ENCODE measurements around a stretch of chr6.

DNA sequence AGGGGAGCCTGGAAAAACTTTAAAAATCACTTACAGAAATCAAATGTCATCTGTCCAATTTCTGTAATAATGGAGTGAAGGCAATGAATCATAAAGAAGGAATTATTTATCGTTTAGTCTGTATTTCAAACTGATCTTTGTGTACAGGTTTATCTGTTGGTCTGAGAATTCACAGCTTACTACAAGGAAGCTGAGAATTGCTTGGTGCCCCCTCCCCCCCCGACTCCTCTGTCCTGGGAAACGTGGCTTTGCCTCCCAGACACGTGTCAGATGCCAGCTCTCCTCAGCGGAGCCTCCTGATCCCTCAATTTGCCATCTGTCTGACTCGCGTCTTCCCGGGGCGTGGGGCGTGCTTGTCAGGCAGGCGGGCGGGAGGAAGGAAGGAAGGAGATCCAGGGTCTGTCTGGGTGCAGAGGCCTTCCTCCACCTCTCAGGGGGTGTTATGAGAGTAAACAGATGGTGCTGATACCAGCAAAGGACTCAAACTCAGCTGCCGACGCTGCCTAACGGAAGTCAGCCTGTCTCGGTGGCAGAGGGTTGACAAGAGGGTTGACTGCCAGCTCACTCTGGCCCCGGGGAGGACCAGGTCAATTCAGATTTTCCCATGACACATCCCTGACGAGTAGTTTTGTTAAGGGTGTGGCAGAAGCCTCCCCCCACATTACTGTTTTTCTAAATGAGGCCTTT lies 17.2 kb downstream of the UQCC2 start:
- PRO-cap, result no peak

DNA sequence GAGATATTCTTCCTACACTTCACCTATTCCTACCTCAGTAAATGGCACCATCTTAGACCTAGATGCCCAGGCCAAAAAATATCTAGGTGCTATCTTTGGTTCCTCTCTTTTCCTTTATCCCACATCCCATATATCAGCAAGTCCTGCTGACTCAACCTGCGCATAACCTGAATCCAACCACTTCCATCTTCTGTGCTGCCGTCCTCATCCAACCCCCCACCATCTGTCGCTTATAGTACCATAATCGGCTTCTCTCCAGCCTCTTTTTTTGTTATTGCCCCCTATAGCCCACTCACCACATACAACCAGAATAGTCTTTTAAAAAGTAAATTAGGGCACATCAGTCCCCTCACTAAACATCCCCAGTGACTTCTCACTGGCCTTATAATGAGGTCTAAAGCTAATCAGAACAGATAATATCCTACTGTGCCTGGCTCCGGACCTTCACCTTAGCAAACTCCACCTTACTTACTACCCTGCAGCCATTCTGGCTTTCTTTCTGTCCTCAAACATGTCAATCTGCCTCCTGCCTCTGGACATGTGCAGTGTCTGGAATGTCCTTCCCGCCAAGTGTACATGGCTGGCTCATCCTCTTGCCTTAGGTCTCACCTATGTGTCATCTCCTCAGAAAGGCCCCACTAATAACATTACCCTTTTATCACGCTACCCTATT lies 1.4 kb downstream of the UQCC2 start:
- PRO-cap, result no peak

- PRO-cap, result no peak
Observed at GRCh38 chr6:33710654-33711216, 765 bp downstream of the UQCC2 start.

- PRO-cap, result no peak
Observed at GRCh38 chr6:33718839-33719244, 7.3 kb upstream of the UQCC2 start.

DNA sequence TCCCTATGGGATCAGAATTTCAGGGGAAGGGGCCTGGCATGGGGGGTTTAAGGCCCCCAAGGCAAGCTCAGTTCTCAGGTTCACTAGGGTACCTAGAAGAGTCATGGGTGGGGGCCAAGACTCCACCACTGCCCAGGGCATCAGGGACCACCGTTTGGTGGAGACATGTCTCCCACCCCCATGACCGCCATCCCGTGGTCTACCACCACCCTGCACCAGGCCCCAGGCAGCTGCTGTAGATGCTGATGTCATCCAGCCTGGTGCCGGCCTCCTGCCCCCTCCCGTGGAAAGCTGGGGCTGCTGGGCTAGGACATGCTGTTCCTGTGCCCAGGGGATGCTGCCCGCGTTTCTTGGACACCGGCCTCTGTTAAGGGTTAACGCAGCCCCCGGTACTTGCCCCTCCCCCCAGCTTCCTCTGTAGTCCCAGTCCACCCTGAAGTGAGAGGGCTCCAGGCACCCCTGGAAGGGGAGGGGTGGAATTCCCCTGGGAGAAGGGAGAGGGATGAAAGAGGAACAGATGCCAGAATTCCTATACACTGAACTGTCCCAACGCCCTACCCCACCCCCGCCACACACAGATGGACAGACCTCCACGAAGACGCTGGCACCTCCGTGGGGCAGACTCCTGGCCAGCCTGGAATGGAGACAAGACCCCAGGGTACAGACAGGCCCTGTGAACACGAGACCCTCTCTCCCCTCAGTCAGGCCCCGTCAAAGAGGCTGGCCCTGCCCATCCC lies 537 bp downstream of the IP6K3 start:
- PRO-cap, result no peak

DNA sequence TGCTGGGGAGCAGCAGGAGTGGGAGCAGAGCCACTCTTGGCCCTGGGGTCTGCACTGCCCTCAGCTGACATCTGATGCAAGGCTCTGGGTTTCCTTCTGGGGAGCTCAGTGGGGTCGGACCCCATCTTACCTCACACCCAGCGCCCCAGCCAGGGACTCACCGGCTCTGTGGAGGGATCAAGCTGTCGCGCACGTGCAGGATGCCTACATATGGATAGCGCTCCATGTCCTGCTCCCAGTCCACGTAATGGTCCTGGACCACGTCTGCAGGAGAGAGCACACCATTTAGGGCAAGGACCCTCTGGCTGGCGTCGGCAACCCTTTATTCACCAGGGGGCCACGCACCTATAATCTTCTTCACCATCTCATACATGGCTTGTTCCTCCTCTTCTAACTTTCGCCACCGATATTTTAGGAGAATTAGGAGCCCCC lies 12.1 kb downstream of the LEMD2 start:
- PRO-cap, result no peak

- PRO-cap, result no peak
Observed at GRCh38 chr6:33927454-33927939, 123.7 kb upstream of the MLN start.

DNA sequence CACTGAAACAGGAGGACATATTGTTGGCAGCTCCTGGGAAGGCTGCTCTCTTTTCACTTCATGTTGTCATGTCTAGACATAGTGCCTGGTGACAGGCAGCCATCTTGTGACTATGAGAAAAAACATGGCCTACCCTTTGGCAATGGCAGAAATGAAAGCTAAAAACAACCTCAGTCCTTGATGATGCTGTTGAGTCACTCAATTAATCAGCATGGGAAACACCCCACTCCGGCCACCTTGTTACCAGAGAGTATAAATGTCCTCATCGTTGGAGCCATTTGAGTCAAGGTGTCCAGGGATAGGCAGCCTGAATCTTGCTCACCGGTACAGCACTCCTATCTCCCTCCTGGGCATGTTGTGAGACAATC lies 31.2 kb upstream of the HMGA1 start:
- PRO-cap, result no peak

DNA sequence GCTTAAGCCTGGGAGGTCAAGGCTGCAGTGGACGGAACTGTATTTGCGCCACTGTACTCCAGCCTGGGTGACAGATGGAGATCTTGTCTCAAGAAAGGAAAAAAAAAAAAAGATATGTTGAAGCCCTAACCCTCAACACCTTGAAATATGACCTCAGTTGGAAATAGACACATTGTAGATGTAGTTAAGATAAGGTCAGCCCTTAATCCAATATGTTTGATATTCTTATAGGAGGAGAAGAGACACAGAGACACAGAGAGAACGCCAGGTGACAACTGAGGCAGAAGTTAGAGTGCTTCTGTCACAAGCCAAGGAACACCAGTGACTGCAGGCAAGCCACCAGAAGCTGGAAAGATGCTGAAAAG lies 18.4 kb upstream of the HMGA1 start:
- PRO-cap, result no peak

DNA sequence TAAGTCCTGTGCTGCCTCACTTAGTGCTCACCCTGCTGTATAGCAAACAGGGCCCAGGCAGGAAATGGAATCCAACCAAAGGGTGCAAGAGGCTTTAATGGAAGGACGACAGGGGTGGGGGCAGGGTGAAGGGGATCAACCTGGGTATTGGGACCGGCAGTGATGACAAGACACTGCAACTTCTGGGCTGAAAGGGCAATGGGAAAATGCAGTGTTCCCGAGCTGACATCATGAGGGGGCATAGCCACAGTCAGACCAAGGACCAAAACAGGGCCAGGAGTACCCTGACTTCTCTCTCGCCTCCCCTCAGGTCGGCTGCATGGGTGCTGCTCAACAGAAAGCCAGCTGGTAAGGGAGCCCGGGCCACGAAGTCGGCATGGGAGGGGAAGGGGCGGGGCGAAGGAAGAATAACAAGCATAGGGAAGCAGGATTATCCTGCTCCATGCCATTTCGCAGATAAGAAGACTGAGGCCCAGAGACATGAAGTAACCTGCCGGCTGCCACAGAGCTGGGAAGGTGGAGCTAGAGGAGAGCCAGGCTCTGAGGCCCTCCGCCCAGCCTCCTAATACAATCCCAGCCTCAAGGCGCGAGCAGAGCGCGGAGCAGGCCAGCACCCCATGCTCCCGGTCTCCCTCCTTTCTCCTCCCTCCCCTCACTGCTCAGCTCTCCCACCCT lies 13.4 kb upstream of the HMGA1 start:
- PRO-cap, result no peak

DNA sequence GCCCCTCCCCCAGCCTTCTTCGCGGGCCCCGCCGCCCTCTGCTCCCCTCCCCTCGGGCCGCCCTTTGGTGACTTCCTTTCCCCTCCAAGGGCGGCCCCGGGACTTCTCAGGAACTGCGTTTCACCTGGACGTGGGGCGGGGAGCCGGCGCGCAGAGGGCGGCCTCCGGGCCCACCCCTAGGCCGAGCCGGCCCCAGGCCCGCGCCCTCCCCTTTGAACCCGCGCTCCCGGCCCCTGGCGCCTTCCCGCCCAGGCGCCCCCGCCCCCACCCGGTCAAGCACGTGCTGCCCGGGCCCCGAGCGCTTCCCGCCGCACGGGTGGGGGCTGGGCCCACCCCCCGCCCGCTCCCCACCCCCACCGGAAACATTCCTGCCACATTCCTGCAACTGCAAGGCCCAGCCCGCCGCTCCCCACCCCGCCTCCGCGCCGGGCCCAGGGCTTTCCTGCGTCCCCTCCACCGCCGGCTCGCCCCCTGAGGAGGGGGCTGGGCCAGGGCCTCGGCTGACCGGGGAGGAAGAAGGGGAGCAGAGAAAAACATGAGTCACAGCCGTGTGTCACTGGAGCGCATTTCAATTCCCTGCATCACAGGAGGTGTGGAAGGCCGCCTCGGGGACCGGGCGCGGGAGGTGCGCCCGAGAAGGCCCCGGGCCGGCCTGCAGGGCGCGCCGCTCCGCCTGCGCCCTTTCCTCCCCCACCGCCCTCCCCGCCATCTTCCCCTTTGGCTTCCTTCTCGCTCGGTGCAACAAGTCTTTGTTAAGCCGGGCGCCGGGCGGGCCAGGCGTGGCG lies 1.2 kb upstream of the HMGA1 start:
- PRO-cap, result no peak

- PRO-cap, result no peak
Observed at GRCh38 chr6:34244371-34245081, 4.3 kb downstream of the SMIM29 start.

DNA sequence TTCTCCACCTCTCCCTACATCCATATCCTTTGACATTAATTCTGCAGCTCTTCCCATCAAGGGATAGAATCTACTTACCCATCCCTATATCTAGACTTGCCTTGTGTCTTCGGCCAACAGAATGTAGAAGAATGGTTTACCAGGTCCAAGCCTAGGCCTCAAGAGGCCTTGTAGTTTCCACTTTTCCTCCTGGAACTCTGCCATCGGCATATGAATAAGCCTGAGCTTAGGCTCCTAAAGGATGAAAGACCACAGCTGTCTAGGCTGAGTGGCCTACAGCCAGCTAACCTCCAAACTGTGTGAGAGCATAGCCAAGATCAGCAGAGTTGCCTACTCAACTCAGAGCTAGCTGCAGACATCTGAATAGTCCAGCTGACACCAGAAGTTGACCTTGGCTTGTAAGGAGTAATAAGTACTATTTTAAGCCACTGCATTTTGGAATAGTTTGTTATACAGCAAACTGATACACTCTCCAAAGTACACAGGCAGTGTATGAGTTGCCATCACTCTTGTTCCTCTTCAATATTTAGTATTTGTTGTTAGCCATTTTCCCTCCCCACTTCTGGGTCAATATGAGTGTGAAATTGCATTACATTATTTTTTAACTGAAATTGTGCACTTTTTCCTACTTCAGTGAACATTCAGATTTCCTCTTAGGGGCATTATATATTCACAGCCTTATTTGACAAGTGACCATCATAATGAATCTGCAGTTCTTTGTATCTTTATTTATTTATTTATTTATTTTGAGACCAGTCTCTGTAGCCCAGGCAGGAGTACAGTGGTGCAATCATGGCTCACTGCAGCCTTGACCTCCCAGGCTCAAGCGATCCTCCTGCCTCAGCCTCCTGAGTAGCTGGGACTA lies 52.7 kb upstream of the SMIM29 start:
- PRO-cap, result no peak

DNA sequence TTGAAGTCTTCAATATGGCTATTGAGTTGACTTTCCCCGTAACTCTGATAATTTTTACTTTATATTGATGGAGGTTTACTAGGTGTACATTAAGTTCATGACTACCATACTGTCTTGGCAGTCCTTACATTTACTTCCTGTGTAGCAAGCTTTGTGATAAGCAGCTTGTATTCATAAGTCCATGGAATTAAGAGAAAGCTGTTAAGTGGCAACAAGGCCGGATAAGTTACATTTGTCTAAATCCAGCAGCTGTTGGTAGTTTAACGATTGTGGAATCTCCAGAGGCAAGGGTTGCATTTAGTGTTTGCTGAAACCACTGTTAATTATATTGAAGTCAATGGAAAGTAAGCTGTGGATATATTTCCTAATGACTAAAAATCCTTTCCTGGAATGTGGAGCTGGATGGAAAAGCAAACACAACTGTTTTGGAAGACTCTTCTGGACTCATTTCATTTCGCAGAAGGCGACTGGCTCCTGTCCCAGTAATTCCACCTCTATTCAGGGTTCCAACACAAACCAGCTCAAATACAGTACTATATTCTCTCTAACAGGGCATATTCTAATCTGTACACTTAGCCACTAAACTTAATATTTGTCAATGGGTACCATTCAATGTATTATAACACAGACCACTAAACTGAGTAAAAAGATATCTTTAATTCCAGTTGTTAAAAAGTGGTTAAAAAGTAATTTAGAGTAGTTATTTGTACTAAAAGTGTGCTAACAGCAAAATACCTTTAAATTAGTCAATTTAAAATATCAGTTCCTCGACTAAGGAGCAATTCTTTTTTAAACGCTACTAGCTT lies 57.5 kb upstream of the SMIM29 start:
- PRO-cap, result no peak

- PRO-cap, result no peak
Observed at GRCh38 chr6:34390409-34391470, 1.7 kb downstream of the NUDT3 start.

DNA sequence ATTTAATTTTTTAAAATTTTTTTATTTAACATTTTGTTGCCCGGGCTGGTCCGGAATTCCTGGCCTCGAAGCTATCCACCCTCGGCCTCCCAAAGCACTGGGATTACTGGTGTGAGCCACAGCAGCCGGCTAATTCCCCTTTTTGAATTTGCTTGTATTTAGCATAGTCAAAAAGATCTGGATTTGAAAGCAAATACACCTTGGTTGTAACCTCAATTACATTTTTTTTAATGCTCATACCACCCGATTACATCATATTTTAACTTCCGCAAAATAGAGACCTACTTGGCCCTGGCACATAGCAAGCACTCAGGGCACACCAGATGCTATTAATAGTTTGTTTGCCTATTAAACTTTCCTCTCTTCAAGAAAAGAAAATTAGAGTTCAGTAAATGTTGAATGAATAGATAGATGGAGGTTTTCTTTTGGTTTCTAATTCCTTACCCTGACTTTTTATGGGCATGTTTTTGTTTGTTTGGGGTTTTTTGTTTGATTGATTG lies 1.2 kb upstream of the NUDT3 start:
- PRO-cap, result no peak

- PRO-cap, result no peak
Observed at GRCh38 chr6:34415619-34416519, 10.0 kb downstream of the RPS10 start.

DNA sequence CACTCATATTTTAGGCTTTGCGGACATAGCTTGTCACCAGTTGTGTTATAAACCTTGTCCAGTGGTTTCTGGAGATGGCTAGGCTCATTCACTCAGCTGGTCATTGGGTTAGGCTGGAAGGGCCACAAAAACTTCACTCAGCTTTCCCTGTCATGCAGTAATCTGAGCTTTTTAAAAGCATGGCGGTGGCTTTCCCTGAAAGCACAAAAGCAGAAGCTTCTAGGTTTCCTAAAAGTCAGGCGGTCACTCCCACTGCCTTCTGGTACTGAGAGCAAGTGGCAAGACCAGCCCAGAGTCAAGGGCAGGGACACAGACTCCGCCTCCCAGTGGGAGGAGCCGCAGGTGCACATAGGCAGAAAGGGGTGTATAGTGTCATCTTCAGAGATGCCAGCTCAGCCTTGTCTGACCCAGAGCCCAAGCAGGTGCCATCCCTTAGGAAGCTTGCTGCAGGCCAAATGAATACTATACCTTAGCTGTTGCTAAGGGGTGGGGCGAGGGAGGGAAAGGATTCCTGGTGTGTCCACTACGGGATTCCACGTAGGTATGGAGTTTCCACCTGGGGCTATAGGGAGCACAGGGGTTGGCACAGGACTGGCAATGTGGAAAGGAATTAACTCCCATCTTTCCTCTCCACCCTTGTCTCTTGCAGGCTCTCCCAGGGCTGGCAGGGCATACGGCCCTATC lies 17.9 kb upstream of the PACSIN1 start:
- PRO-cap, result no peak

DNA sequence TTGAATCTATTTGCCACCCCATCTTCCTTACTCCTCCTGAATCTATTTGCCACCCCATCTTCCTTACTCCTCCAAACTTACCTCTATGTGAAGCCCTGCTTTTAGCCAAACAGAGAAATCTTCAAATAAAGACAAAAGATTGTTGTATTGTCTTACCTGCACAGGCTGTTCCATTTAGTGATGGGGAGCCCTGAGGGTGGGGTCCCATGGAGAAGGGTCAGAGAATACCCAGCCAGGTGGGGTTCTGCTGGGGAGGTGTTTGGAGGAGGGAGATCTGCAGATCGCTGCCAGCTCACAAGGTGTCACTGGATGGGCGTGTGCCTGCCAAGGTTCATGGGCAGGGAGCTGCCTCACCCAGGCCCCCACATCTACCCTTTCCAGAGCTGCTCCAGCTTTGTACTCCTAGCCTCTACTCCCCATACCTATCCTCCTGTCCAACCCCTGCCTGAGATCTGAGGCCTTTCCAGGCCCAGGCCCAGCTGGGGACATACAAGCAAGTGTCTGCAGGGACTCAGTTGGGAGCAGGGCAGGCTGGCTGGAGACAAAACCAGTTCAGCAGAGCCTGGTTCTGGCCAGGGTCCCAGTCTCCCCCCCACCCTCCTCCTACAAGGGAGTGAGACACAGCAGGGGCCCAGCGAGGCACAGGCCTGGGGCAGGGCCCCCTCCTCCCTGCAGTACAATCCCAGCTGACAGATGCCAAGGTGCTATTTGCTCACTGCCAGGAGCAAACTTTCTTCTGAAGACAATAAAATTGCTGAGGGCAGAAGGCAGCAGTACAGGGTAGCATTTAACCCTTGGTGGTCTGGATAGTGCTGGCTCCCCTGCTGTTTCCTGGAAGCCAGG lies 19.8 kb downstream of the SPDEF start:
- PRO-cap, result no peak

- PRO-cap, result no peak
Observed at GRCh38 chr6:34552996-34553621, 3.0 kb downstream of the SPDEF start.

Data from mesothelial cell of epicardium (in vitro differentiated cells).